A172 (cell line): ENCODE measurements around a stretch of chr6.

DNA sequence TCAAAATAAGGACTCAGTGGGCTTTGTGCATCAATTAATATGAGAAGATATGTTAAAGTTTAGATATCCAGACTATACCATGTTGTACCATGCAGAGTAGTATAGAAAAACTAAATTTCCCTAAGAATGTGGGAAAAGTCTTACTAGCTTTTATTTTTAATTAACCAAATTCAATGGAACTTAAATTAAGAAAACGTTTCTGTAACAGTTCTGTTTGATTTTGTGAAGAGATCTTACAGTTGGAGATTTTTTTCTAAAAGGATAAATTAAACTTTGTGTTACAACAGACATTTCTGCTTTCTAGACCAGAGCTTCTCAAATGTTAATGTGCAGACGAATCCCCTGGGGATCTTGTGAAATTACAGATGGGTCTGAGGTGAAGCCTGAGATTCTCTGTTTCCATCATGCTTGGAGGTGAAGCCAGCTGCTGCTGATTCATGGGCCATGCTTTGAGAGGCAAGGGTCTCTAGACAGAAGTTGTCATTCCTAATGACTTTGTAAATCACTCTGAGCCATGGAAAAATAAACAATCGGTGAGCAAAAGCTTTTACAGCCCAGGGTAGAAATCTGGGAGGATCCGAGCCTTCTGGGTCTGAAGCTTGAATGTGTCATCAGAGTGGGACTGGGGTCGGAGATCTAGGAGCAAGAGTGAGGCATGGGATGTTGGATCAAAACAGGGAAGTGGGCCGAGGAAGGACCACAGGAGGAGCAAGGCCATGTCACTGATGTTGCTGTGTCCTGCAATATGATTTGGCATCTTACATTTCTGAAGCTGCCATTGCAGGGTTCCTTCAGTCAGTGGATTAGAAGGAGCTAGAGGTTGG lies 77.1 kb downstream of the TRMT11 start:
- RAMPAGE, long total RNA = no peak

DNA sequence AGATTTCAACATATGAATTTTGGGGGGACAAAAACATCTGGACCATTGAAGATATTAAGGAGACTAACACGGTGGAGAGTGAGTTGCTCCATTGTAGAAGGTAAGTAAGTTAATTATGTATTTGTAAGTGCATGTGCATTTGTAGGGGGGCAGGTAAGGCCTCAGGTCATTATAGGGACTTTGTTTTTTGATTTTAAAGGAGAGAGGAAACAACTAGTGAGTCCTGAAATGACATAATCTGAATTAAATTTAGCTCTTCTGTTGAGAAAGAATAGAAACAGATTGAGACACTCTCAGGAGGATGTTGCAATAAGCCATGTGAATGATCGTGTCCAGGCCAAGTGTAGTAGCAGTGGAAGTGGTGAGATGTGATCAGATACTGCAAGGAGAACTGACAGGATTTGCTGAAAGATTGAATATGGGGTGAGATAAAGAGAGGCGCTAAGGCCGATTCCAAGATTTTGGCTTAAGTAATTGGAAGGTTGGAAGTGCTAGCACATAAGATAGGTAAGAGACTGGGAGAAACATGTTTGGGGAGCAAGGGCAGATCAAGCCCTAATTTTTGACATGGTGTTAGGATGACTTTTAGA lies 2.6 kb upstream of the CENPW start:
- RAMPAGE, long total RNA = no peak

DNA sequence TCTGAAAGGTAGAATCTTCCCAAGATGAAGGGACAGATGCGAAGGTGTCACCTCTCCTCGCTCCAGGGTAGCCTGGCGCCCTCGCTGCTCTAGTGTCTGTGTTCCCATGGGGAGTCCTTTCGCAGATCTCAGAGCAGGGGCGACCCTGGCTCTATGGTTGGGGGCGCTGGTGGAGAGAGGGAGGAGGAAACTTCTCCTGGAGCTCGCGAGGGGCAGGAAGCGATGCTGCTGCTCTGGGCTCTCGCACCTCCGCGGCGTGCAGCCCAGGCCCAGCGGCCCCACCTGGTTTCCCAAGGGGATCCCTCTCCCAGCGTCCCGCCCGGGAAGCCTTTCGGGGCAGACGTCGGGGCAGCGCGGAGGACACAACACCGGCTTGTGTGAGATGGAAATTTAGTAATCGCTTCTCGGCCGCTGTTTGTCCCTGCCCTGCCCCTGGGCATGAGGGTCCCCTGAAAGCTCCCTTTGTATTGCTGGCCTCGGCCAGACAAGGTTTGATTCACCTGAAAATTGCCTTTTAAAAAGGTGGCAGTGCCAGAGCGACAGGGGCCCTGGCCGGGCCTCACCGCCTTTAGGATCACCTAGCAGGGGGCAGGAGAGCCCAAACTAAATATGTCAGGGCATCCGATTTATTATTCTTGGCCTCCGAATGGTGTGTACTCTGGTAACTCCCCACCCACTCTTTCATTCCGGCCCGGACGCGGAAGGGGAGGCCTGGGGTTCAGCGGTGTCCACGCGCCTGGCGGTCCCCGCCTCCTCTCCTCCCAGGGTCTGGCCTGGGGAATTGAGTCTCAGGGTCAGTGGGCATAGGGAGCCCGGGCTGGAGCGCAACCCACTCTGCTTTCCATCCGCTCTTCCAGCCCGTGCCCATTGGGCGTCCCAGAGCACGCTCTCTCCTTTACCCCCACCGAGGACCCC lies 2.0 kb downstream of the RSPO3 start:
- RAMPAGE, long total RNA = no peak

DNA sequence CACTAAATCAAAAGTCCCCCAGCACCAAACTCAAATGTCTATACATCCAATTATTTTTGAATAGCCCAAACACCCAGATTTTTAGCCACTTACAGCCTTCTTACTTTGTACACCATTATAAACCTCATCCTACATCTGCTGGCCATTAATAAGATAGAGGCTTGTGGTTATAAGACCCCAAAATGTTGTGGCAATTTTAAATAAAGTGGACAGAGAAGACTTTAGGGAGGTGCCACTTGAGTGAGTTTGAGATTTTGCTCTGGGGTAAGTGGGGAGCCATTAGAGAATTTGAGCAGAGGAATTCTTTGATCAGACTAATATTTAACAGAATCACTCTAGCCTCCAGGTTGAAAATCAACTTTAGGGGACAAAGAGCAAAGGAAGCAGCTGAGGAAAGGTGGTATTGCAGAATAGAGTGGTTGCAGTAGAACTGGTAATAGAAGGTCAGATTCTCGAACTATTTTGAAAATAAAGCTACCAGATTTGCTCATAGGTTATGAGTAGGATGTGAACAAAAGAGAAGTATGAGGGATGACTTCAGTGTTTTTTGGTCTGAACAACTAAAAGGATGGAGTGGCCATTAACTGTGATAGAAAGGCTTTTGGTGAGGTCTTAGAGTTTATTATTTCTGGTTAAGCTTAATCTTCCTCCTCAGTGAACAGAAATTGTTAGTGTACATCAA lies 50.7 kb upstream of the RNF146 start:
- RAMPAGE, long total RNA = no peak

DNA sequence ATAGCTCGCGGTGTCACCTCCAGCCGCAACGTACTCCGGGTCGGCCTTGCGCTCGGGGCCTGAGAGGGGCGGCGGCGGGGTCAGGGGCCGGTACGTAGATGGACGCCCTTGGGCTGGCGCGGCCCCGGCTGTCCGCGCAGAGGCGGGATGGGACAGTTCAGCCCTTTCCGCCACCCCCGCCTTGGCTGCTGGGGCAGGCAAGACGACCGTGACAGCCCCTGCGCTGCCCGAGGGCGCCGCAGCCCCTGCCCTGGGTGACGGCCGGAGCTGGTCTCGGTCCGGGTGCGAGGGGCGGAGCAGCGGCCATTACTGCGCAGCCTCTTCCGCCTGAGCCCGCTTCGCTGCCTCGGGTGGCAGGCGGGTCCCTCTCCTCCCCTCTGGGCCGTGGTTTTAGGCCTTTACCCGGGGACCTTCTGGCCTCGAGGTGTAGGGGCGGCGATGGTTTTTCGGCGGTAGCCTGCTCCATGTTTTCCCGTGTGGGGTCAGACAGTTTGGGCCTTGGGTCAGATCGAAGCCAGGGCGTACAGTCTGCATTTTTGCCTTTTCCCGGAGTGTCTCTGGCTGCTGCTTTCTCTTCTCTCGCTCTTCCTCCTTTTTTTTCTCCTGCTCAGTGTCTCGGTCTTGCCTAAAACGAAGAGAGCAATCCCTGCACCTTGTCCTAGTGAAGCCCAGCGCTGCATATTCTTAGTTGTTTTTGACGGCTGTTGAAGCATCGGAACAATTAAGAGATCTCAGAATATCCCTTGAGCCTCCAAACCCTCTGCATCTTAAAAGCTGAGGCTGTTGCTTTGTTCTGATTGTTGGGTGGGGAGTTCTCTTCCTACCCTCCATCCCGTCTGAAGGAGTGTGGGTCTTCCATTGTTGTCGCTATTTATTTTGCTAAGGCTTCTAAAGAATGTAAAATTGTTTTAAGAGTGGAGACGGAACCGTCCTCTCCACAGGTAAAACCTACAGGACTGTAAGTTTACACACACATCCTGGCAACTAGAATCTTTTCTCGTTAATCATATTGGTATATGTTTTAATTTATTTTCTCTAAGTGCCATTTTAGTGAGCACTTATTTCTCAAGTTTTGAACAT lies 682 bp downstream of the RNF146 start:
- RAMPAGE, long total RNA = no peak

DNA sequence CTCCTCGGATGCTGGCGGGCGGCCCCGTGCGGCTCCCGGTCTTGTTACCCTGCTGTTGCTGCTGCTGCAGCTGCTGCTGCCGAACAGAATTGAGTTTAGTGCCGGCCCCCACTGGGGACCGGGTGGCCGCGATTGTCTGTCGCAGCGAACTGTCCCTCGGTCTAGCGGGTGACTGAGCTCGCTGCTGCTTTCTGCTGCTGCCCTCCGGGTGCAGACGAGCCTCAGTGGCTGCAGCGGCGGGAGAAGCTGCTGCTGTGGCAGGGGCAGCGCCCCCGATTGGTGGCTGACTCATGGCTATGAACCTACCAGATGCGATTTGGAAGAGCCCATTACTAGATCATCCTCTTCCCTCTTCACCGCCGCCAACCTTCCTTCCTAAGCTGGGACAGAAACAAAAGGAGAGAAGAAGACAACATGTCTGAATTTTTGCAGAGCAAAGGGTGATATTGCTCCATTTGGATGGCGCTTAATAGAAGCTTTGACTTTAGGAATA lies 57.2 kb upstream of the KIAA0408 start:
- RAMPAGE, long total RNA = no peak

DNA sequence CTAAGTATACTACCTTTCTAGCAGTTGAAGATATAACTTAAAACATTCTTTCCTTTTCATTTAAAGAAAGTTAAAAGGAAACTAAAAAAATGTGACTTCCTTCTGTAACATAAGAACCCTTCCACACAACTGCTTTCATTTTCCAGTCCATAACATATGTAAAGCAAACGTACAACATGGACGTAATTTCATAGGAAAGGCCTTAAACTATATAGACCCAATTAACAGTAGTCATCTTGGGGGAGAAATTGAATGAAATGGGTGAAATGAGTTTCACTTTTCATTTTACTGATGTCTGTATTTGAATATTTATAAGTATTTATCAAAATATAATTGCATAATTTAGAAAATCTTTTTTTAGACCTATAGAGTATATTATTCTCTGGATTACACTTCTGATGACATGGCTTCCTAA lies 260.6 kb downstream of the PTPRK start:
- RAMPAGE, long total RNA = no peak

DNA sequence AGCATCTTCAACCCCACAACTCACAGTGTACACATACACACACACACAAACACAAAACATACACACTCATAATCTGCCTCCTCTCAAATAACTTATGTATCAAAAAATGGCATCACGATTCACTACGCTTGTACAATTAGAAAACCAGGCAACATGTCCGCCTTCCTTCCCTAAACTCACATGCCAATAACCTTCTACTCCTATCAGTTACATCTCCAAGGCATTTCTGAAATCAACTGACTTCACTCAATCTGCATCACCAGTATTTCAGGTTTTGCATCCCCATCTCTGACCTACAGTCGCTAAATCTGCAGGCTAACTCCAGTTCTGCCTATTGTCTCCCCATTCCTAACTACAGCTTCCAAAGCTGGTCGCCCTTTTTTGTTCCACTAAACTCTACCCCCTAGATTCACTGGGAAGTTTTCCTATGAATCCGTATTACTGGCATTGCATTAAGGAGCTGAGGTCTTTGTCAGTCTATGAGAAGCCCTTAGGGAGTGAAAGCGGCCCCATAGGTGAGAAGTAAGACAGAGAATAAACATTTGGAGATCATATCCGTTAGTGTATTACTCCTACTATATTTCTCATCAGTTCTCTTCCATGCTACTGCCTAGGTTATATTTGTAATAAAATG lies 217.4 kb downstream of the PTPRK start:
- RAMPAGE, long total RNA = no peak

DNA sequence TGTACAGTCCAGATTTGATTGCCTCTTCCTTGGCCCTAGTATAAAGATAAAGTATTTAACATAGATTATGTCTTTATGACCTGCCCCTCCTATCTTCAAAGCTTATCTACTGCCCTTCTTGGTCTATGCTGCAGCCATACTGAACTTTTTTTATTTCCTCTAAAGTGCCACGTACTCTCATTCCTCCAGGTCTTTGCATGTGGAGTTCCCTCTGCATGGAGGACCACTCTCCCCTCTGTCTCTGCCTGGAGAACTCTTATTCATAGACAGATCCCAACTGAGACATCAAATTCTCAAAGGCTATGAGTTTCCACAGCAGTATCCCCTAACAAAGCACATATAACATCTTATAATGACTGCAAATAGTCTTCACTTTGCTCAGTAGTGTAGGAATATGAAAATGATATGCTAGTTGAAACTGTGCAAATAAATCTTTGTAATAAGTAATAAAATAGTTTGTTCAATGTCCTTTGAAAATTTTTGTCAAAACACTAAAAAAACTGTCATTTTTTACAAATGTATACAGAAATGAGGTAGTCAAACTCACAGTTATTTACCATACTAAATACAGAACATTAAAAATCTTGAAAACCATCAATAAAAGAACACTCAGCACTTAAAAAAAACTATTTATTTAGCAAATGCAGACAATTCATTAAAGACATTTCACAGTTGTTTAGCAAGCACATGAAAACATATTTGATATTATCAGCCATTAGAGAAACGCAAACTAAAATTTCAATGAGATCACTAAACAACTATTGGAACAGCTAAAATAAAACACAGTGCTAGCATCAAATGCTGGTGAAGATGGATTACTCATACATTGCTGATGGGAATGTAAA lies 167.7 kb downstream of the PTPRK start:
- RAMPAGE, long total RNA = no peak

GRCh38 chr6:128491672-128492536 lies 28.5 kb downstream of the PTPRK start:
- RAMPAGE, long total RNA = no peak

DNA sequence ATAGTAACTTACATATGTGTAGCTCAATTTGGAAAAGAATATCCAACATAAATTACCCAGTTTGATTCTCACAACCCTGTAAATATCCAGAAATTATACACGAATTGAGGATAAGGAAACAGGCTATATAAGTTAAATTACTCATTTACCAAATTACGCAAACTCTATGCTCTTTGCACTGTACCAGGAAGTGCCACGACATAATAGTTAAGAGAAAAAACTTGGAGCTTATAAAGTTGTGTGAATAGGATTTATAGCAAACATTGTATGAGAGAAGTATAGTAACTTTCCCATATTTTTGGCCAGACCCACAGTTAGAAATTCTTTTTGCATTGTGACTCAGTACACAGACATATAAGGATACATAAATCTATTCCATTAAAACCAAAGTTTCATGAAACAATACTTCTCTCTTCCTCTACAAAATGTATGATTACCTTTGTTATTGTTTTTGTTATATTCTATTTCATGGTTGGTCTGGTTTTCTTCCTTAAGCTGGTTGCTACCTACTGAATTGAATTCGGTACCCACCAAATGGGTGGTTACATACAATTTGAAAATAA lies 20.9 kb downstream of the PTPRK start:
- RAMPAGE, long total RNA = no peak

- RAMPAGE, long total RNA = no peak
Observed at GRCh38 chr6:128499939-128500660, 20.3 kb downstream of the PTPRK start.

DNA sequence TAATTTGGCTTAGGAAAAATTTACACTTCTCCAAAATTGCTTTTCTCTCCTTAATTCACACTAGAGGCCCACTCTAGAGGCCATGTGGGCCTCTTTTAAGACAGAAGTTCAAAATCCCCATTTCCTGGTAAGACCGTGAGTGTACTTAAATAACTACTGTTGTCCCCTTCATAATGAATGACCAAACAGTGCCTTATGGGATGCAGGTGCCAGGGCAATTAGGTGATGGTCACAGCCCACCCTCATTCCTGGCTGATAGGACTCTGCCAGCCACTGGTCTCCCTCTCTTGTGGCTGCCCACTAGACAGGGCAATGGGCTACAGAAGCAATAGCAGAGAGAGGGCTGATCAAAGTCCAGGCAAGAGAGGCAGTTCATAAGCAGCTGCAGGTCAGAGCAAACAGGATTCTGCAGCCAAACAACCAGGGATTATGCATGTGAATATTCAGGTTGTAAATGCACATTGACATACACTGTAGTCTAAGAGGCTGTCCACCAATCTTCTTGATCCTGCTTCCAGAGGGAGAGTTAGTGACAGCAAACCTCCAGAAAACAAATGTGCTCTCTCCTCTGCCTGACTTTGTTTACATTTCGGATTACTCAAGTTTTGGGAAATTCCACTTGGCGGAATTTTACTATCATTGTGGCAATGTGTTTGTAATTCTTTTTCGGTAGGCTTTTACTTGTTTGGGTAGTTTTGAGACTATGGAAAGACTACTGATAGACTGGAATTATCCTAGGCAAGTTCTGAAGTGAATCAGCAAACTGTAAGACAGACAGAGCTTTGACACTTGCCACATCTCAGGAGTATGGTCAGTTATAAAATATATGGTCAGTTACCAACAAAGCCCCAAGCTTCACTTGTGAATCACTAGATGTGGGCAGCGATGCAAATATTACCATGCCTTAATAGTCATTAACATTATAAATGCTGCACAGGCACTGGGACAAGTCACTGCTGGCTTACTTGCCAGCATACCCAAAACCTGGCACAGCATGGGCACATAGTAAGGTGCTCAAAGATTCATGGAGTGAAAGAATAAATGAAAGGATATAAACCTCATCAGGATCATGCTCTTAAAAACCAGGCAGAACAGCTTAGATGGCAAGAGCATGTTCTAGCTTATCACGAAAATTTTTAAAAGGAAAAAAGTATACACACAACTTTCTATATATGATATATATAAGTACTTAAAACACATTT lies 12.7 kb downstream of the PTPRK start:
- RAMPAGE, long total RNA = no peak

GRCh38 chr6:128944349-128944863 lies 61.5 kb downstream of the LAMA2 start:
- RAMPAGE, long total RNA = no peak

DNA sequence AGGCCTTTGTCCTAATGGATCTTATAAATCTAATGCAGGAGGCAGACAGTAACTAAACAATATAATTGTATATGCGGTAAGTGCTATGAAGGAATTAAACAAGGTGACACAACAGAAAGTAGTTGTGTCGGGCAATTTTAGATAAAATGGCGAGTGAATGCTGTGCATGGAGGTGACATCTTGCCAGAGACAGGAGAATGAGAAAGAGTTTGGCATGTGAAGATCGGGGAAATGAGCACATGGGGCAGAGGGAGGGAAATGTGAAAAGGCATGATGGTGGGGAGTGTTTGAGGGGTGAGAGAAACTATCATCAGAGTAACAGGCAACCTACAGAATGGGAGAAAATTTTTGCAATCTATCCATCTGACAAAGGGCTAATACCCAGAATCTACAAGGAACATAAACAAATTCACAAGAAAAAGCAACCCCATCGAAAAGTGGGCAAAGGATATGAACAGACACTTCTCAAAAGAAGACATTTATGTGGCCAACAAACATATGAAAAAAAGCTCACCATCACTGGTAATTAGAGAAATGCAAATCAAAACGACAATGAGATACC lies 113.2 kb downstream of the LAMA2 start:
- RAMPAGE, long total RNA = no peak

GRCh38 chr6:129013386-129013968 lies 130.5 kb downstream of the LAMA2 start:
- RAMPAGE, long total RNA = no peak

DNA sequence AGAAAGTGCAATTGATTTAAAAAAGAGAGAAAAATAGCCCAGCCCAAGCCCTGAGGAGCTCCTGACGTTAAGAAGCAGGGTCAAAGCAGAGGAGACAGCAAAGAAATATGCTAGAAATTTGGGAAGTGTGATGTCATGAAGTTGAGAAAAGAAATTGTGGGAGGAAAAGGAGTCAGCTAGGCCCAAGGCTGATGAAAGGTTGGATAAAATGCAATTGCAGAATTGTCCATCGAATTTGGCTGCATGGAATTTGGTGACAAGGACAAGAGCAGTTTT lies 381.6 kb downstream of the LAMA2 start:
- RAMPAGE, long total RNA = no peak

- RAMPAGE, long total RNA = no peak
Observed at GRCh38 chr6:129377675-129378307, 332.2 kb downstream of the ARHGAP18 start.

DNA sequence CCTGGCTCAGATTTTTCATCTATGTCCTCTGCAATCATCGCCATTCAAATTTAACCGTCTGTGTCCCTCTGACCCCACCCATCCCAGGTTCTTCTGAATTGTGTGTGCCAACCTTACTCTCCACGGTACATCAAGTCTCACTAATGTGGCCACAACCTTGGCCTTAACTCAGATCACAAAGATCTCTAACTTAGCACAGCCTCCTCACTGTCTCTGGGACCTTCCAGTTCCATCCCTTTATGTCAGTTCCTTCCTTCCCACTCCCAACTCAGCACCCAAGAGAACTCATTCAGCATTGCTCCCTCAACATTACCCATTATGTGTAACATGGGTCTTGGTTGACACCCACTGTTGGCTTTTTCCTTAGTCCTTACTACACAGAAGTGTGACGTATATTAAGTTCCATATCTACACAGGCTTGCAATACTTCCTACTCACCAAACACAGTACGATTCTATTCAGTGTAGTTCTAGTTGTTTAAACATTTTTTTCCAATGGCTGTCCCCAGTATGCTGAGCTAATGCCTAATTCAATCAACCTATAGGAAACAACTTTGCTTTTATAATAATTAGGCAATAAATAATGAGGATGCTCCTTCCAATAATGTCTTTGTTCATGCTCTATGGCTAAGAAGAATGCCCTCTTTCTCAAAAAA lies 37.7 kb downstream of the ARHGAP18 start:
- RAMPAGE, long total RNA = no peak

DNA sequence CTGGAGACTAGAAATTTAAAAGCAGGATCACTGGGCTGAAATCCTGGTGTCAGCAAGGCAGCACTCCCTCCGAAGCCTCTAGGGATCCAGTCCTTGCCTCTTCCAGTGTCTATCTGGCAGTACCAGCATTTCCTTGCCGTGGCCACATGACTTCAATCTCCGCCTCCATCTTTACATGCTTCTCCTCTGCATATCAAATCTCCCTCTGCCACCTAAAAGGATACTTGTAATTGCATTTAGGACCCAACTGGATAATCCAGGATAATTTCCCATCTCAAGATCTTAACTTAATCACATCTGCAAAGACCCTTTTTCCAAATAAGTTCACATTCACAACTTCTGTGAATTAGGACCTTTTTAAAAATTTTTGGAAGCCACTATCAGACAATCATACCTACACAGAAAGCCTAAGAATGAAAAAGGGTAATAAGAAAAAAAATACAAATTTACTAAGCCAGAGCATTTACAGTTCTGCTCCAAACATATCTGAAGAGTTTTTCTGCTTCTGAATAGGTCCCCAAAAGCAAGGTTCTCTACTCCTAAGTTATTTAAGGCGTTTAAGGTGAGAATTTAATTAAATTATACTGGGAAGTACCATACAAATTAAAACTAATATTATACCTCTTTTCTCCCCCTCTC lies 30.0 kb downstream of the ARHGAP18 start:
- RAMPAGE, long total RNA = no peak